Frontal cortex (tissue), 2 donors: ENCODE measurements around a stretch of chr9.

DNA sequence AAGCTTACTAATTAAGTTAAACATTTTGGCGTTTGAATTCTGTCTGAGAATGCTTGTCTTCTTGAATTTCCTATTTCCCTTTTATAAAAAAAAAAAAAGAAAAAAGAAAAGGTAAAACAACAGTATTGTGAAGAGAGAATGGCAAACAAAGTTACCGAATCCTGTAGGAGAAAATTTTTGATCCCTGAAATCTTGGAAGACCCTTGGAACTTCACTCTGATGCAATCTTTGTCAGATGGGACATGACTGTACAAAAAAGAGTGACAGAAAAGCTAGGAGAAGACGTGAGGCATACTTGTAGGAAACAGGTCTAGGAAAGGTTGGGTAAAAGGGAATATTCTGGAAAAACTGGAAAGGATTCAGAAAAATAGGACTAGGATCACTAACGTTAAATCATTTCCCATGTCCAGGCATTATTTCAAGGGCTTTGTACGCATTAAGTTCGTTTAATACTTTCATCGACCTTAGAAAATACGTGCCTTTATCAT, 3.1 kb downstream of the ALDH1A1 start:
- RAMPAGE, long total RNA, result no peak

DNA sequence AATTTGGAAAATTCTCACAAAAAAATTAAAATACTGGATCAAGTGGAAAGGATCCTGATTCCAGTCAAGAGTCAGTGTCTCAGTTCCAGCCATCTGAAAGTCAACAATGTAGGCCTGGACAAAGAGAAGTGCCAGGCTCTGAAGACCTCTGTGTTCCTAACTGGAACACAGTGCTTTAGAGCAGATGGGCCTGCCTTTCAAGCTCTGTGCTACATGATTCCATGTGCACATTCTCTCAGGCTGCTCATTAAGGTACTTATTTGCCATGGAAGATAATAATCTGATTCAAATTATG, 30.2 kb upstream of the ALDH1A1 start:
- RAMPAGE, long total RNA, result no peak

GRCh38 chr9:72998574-72999148, 45.8 kb upstream of the ALDH1A1 start:
- RAMPAGE, long total RNA, result no peak

DNA sequence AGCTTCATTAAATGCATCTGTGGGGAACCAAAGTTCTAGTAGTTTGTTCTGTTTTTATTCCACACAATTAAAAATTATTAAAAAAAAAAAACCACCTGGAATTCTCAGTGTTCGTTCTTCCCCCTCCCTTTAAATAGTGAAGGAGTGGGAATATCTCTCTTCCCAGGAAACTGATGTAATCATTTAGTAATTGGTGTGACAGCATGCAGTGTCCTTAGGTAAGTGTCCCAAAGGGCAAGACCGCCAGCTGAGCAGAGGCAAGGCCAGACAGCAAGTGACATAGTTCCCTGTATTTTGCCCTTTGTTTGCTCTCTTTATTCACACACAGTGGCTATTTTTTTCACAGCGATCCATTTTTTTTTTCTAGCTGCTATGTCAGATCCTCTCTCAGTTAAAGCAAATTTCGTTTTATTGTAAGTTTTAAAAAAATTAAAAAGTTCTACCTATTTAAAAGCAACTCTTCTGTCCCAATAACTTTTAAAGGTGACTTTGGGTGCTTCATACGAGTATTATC, 98.0 kb upstream of the ALDH1A1 start:
- RAMPAGE, long total RNA, result no peak

DNA sequence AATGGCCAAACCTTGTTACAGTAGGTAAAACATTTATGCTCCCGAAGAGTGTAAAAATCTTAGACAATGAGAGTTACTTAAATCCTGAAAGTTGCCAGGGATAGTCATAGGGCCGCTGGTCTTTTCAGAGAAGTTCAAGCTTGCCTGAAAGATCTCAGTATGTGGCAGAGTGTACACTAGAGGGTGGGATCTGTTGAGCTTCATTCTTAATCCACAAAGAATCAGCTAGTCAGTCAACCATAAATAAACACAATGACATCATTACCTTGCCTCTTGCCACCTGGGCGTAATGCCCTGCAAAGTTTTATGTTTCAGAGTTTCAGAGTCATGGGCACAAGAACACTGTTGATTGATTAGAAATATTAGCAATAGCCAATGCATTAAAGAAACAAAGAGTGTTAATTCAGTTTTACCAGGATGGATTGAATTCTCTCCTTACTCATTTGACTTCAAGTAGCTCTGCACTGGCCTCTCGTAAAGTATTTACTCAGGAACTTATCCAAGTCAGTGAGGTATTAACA, 14.4 kb upstream of the ANXA1 start:
- RAMPAGE, long total RNA, result no peak

- RAMPAGE, long total RNA, result no peak
These were observed 445.2 kb downstream of the ANXA1 start for GRCh38 chr9:73596799-73597369.

- RAMPAGE, long total RNA, result no peak
These were observed 217.4 kb upstream of the RORB start for GRCh38 chr9:74279787-74280138.

- RAMPAGE, long total RNA, result no peak
These were observed 65.5 kb downstream of the TRPM6 start for GRCh38 chr9:74822303-74822600.

DNA sequence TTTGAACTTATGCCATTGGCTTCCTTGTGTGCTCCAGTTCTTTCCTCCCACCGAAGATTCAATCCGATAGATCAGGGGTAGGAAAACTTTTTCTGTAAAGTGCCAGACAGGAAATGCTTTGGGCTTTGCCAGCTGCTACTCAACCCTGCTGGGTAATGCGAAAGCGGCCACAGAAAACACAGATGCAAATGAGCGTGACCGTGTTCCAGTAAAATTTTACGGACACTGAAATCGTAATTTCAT, 721 bp downstream of the NMRK1 start:
- RAMPAGE, long total RNA, result no peak

GRCh38 chr9:75108397-75109123, 20.2 kb downstream of the OSTF1 start:
- RAMPAGE, long total RNA, result no peak

DNA sequence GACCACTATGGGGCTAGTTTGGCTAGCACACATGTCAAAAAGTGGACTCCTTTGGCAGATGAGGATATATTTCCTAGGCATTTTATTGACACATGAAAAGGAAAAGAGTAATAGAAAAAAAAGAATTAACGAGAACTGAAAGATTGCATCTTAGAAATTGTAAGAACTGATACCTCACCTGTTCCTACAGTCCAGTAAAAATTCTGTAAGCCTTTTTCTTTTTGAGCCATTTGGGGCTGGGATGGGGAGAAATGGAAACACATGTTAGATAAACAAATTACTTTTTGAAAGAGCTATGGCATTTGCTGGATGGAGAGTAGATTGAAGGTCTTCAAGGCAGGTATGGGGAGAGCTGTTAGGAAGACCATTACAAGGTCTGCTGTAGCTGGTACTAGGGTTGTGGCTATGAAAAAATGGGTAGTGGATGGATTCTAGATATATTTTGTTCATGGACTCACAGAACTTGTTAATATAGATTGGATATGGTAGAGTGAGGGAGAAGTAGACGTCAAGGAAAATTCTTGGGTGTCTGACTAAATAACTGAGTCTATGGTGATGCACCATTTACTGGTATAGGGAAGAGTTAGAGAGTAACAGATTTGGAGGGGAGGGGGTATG, 84.2 kb downstream of the OSTF1 start:
- RAMPAGE, long total RNA, result no peak

GRCh38 chr9:76401531-76401860, 7.3 kb upstream of the RFK start:
- RAMPAGE, long total RNA, result no peak

- RAMPAGE, long total RNA, result no peak
These were observed 60.2 kb downstream of the GCNT1 start for GRCh38 chr9:76519109-76519613.

DNA sequence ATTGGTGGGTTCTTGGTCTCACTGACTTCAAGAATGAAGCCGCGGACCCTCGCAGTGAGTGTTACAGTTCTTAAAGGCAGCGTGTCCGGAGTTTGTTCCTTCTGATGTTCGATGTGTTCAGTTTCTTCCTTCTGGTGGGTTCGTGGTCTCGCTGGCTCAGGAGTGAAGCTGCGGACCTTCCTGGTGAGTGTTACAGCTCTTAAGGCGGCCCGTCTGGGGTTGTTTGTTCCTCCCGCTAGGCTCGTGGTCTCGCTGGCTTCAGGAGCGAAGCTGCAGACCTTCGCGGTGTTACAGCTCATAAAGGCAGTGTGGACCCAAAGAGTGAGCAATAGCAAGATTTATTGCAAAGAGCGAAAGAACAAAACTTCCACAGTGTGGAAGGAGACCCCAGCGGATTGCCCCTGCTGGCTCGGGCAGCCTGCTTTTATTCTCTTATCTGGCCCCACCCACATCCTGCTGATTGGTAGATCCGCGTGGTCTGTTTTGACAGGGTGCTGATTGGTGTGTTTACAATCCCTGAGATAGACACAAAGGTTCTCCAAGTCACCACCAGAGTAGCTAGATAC, 64.0 kb downstream of the GCNT1 start:
- RAMPAGE, long total RNA, result no peak

GRCh38 chr9:76531276-76531824, 72.4 kb downstream of the GCNT1 start:
- RAMPAGE, long total RNA, result no peak

- RAMPAGE, long total RNA, result no peak
These were observed 117.4 kb downstream of the GCNT1 start for GRCh38 chr9:76576331-76576802.

DNA sequence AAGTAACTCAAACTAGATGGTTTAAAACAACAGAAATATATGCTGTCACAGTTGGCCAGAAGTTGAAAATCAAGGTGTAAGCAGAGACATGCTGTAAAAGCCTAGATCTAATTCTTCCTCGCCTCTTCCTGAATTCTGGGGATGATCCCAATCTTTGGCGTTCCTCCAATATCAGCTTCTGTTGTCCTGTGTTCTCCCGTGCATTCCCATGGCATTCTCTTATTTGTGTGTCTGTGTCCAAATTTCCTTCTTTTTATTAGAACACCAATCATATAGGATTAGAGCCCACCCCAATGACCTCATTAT, 126.8 kb downstream of the GCNT1 start:
- RAMPAGE, long total RNA, result no peak

GRCh38 chr9:76595737-76596101, 136.7 kb downstream of the GCNT1 start:
- RAMPAGE, long total RNA, result no peak

GRCh38 chr9:76835843-76836429, 70.0 kb downstream of the PRUNE2 start:
- RAMPAGE, long total RNA, result no peak

- RAMPAGE, long total RNA, result no peak
These were observed 37.1 kb downstream of the PRUNE2 start for GRCh38 chr9:76868618-76869325.